SP-49 (cell line): ENCODE results near the genes UGT2B4, CSN1S1, CSN3, OPRPN, ENAM, SLC4A4 and ADAMTS3.

GRCh38 chr4:68948063-68948311, 3.6 kb downstream of the UGT2A3 start:
- PRO-cap = no peak

- PRO-cap = no peak
Measured at GRCh38 chr4:68963312-68963841, 11.8 kb upstream of the UGT2A3 start.

DNA sequence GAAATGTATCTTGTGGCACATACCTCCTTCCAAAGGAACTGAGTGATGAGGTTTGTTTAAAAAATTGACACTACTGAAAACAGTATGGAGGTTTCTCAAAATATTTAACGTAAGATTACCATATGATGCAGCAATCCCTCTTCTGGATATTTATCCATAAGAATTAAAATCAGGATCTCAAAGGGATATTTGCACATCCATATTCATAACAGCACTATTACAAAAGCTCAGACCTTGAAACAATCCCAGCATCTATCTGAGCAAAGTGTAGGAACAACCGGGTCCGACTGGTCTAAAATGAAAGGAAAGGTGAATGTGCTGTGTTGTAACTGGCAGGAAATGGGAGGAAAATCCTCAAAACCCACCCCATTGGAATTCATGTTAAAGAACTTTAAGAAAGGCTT, 38.9 kb upstream of the UGT2B7 start:
- PRO-cap = no peak

- PRO-cap = no peak
Measured at GRCh38 chr4:69096894-69097202, 574 bp downstream of the UGT2B7 start.

DNA sequence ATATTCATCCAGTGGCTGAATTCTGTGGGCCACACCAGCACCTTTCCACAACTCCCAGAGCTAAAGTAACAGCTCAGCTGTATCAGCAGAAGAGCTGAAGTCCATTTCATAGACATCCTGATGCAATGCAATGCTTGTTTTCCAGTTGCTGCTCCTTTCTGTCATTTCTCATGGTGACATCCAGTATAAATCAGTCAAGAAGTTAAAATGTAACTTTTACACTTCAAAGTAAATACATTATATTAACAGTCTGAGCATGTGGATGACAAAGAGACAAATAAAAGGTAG, at the start of gene UGT2B4:
Gene UGT2B4 (minus strand): TSS at position 160 of the 288 bp plus-strand sequence.
- PRO-cap = no peak

DNA sequence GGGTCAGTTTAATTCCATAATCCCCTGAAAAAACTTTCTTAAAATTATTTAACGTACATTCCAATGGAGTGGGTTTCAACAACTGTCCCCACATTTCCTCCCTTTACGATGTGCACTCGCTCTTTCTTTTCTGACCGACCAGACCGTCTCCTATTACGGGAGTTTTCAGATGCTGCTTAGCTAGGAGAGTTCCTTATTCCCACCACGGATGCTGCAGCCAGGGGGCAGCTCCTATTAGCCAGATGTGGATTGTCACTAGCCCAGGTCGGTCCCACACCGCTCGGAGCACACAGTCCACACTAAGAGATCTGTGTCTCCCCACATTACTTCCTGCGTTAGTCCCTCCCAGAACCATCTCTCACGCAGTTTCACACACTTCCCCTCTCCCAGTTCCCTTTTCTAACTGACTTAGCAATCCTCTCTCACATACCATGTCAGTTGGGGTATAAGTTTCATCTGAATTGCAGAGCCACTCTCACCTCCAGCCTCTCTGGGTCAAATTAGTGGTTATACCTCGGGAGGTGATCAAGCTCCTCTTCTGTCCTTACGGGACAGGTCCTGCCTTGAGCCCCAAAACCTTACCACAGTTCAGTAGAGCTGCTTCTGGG, 28.3 kb downstream of the SULT1E1 start:
- PRO-cap = no peak

GRCh38 chr4:69930853-69931205, at the start of gene CSN1S1:
Gene CSN1S1 (plus strand): TSS chr4:69931068.
- PRO-cap = no peak

GRCh38 chr4:70242346-70242753, at the start of gene CSN3:
Gene CSN3 (plus strand): TSS chr4:70242597.
- PRO-cap = no peak

GRCh38 chr4:70397741-70398050, at the start of gene OPRPN:
Gene OPRPN (plus strand): TSS chr4:70397940.
- PRO-cap = no peak

DNA sequence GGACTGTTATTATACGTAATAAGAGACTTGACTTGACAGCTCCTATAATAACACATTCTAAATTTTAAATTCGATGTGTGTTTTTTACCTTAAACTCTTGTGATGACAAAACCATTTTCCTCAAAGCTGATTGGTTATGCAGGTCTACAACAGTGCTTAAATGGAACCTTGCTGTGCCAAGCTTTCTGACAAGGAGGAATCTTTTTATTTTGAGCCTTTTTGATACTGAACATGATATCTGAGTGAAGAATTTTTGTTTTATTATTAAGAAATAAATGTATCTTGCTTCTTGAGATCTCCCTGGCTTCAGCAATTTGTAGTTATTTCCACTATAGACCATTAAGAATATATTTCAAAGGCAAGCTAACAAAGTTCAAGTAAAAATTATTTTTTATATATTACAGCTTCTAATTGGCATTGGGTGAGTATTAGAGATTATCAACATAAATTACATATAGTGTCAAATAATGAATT, at the start of gene ENAM:
Gene ENAM (plus strand): TSS at position 201 of the 474 bp plus-strand sequence.
- PRO-cap = no peak

DNA sequence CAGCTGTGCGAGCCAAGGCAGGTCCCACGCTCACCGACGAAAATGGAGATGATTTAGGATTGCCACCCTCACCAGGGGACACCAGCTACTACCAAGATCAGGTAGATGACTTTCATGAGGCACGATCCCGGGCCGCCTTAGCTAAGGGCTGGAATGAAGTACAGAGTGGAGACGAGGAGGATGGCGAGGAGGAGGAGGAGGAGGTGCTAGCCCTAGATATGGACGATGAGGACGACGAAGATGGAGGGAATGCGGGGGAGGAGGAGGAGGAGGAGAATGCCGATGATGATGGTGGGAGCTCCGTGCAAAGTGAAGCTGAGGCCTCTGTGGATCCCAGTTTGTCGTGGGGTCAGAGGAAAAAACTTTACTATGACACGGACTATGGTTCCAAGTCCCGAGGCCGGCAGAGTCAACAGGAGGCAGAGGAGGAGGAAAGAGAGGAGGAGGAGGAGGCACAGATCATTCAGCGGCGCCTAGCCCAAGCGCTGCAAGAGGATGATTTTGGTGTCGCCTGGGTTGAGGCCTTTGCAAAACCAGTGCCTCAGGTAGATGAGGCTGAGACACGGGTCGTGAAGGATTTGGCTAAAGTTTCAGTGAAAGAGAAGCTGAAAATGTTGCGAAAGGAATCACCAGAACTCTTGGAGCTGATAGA, 512 bp downstream of the UTP3 start:
- PRO-cap = no peak

DNA sequence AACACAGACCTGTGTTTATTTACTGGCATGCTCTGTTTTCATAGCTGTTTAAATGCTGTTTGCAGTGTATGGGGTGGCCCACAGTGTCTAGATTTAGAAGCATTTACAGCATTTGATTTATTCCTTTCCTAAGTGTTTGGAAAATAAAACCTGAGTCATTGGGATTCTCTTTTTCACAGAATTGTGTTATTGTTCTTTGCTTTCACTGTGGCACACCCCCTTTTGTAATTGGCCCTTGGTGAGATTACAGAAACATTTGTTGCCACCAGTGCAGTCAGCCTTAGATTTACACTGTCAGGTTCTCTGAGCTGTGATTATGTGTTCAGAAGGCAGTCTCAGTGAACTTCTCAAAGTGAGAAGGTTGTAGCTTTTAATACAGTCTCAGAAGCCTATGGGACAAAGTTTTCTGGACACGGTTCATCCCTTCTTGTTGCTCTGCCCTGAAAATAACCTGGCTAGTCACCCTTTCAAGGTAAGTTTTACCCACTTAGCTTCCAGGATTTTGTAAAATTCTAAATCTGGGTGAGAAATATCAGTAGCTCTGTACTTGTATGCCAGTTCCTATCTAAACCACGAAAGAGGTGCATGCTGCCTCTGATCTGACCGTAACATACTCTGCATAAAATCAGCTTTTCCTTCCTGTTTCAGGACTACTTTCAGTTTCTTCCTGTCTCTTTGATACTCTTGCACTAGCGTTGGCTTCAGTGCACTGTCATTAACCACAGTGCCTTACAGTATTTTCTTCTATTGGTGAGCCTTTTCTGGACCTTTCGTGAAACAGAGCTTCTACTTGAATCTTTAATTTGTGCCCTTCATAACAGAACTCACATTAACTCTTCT, 12.6 kb downstream of the RUFY3 start:
- PRO-cap = no peak

- PRO-cap = unidirectional peak, minus-strand start at chr4:70735182
Measured at GRCh38 chr4:70734962-70735687, 13.4 kb downstream of the RUFY3 start.

DNA sequence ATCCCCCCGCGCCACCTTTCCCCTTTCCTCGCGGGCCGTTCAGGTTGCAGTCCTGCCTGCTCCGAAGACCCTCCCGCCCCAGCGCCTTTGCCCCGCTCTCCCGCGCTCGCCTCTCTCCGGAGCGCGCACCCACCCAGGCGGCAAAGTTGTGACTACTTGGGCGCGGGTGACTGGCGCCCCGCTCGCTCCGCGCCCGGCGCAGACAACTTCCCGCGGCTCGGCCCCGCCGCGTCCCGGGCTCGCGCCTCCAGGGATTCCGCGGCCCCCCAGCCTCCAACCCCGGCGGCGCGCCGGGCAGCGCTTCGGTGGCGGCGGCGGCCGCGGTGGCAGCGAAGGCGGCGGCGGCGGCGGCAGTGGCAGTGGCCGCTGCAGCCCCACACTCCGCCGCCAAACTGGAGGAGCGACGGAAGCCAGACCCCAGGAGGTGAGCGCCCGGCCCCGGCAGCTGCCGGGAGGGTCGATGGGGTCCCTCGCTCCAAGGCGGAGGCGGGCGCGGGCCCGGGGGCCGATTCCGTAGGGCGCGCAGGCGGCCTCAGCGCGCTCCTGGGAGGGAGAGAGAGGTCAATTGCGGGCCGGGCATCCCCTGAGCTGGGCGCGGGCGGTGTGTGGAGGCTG, at the start of gene SLC4A4:
Gene SLC4A4 (plus strand): TSS at position 282 of the 615 bp plus-strand sequence.
- PRO-cap = no peak

- PRO-cap = no peak
Measured at GRCh38 chr4:71441236-71441468, 254.1 kb downstream of the SLC4A4 start.

- PRO-cap = no peak
Measured at GRCh38 chr4:72197523-72197722, 165.6 kb downstream of the NPFFR2 start.

- PRO-cap = no peak
Measured at GRCh38 chr4:72569068-72569460, at the start of gene ADAMTS3. Gene ADAMTS3 (minus strand): TSS chr4:72569221.

DNA sequence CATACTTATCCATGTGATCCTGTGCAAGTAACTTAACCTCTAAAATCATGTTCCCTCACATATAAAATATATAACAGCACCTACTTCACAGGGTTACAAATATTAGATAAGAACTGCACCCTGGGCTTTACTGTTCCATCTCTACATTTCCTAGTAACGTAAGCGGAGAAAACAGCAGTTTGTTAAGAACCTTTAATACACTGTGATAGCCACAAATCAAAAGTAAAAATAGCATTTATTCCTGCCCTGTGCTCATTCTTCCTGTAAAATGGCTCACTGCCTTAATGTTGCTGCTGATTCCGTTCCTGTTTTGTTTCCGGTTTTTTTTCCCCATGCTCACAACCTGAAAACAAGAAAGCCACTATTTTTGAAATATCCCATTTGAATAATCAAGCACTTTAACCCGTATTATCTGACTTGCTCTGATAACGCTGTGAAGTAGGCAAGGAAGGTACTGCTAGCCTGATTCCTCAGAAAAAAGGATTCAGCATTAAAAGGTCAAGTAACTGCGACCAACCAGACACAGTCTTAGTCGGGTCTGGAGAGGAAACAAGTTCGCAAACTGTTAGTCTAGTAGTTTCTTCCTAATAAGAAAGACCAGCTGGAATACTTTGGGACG, 1.1 kb downstream of the COX18 start:
- PRO-cap = bidirectional peak, plus-strand start at position 519 of the sequence, minus-strand start at position 270 of the sequence

DNA sequence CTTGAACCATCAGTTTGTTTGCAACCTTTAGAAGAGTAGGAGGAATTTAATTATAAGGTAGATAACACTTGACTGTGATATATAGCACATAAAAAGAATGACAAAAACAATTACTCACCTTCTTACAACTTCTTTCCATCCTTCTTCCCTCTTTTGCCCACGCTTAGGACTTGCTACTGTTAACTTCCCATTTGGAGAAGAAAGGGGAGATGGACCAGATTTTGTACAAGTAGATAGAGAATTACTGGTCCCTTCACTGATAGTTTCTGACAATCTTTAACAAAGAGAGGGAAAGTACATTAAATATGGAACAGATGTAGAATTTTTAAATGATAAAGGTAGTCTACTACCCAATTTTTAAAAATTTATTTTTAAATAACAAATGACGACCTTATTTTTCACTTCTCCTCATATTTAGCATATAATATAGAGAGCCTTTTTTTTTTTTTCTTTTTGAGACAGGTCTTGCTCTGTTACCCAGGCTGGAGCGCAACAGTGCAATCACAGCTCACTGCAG, 27.5 kb upstream of the COX18 start:
- PRO-cap = no peak

GRCh38 chr4:73118291-73118967, 48.9 kb upstream of the COX18 start:
- PRO-cap = no peak